ENCODE measurements around a stretch of chr7.

DNA sequence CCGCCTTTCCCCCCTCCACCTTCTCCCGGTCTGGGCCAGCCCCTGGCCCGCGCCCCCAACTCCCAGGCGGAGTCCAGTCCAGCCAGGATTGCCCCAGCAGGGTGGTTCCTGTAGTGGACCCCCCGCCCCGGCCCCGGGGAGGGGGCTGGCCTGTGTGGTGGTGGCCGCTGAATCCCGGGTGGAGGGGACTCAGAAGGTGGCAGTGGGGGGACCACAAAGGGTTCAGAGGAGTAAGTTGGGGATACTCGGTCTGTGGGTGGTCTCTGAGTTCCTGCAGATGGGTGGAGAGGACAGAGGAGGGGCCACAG lies 829 bp downstream of the GTF2IRD1 start:
- PRO-cap: no peak

GRCh38 chr7:74479955-74480827 lies 26.5 kb downstream of the GTF2IRD1 start:
- PRO-cap: unidirectional peak, plus-strand start at chr7:74480566

DNA sequence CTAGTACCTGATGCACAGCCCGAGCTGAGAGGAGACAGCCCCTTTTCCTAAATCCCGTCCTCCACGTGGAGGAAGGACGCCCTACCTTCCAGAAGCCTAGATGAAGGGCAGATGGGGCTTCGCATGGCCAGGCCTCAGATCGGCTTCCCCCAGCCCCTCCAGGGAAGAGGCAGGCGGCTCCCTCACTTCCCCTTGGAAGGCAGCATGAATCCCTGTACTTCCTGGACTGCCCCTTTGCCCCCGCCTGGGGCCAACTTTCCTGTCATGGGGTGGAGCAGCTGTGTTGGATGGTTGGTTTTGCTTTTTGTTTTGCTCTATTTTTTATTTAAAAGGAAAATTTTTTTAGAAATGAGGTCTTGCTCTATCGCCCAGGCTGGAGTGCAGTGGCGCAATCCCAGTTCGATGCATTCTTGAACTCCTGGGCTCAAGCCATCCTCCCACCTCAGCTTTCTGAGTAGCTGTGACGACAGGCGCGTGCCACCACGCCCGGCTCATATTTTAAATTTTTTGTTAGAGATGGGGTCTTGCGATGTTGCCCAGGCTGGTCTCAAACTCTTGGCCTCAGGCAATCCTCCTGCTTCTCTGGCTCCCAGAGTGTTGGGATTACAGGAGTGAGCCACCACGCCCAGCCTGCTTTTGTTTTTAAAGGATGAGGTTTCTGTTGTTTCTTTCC lies 27.3 kb downstream of the GTF2IRD1 start:
- PRO-cap: no peak

- PRO-cap: no peak
Measured at GRCh38 chr7:74606019-74607058, 51.2 kb upstream of the GTF2I start.

- PRO-cap: bidirectional peak, plus-strand start at chr7:74656953, minus-strand start at chr7:74656920; bidirectional peak, plus-strand start at chr7:74657718, minus-strand start at chr7:74657461
Measured at GRCh38 chr7:74656835-74657617, 492 bp upstream of the GTF2I start.

GRCh38 chr7:74704955-74705372 lies 47.4 kb downstream of the GTF2I start:
- PRO-cap: no peak

DNA sequence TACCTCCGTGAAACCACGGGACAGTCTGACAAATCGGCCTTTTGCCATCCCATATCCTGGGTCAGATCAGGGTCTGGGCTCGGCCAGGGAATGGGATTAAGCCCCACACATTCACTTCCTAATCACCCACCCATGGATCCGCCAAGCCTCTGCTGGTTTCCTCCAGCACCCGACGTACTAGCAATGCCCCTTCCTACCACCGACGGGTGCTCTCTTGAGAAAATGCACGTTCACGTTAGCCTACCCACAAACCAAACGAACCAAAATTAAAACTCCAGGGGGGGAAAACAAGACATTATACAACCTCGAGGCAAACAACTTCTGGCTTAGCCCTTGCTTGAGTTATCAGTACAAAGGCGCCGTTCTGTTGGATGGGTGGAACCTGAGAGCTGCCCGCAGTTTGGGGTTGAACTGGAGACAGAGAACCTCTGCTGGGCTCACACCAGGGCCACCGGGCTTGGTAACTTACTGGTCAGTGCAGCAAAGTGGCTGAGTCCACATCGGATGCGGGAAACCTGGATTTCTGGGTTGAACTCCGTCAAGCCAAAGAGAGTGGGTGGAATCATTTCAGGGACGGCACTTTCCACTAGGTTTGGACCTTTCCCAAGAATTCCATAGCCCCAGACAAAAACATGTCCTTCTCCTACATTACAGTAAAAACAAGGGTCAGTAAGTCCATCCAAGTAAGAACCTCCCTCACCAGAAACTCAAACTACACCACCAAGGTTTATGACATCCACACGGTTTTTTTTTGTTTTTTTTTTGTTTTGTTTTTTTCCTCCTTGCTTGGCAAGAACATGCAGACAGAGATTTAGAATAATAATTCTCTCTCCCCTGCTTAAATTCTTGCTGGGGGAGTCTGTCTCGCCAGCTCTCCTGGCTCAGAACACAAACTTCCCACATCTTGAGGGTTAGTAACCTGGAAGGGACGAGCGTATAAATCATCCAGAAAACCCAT lies 17.9 kb downstream of the RCC1L start:
- PRO-cap: bidirectional peak, plus-strand start at position 348 of the sequence, minus-strand start at position 154 of the sequence

GRCh38 chr7:75056530-75056891 lies 17.1 kb downstream of the RCC1L start:
- PRO-cap: no peak

GRCh38 chr7:75058260-75059061 lies 15.1 kb downstream of the RCC1L start:
- PRO-cap: no peak

- PRO-cap: no peak
Measured at GRCh38 chr7:75436886-75438014, 41.8 kb downstream of the TRIM73 start.

- PRO-cap: no peak
Measured at GRCh38 chr7:75514443-75515071, 22.4 kb downstream of the SPDYE5 start.

- PRO-cap: no peak
Measured at GRCh38 chr7:75598937-75599855, 107.1 kb downstream of the SPDYE5 start.

DNA sequence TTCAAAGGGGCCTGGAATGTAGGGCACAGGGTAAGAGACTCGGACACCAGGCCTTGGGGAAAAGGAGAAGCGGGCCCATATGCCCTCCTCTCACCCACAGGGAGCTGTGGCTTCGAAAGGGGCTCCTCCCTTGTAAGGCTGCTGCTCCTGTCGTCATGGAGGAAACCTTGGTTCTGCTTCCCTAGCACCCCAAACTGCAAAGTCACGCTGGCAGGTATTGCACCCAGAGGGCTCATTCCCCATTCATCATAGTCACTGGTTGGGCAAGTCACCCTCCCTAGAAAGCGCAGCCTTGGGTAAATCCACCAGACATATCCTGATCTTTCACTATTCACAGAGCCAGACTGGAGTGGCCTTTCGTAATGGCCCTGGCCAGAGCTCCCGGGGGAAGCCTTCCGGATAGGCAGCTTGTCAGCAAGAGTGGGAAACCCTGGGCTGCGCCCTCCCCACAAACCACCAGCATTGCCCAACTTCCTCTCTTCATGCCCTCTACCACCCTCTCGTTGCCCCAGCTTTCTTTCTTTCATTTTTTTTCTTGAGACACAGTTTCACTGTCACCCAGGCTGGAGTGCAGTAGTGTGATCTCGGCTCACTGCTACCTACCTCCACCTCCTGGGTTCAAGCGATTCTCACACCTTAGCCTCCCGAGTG lies 121.0 kb downstream of the HIP1 start:
- PRO-cap: unidirectional peak, plus-strand start at position 545 of the sequence

- PRO-cap: no peak
Measured at GRCh38 chr7:75671295-75671767, 67.4 kb downstream of the HIP1 start.

DNA sequence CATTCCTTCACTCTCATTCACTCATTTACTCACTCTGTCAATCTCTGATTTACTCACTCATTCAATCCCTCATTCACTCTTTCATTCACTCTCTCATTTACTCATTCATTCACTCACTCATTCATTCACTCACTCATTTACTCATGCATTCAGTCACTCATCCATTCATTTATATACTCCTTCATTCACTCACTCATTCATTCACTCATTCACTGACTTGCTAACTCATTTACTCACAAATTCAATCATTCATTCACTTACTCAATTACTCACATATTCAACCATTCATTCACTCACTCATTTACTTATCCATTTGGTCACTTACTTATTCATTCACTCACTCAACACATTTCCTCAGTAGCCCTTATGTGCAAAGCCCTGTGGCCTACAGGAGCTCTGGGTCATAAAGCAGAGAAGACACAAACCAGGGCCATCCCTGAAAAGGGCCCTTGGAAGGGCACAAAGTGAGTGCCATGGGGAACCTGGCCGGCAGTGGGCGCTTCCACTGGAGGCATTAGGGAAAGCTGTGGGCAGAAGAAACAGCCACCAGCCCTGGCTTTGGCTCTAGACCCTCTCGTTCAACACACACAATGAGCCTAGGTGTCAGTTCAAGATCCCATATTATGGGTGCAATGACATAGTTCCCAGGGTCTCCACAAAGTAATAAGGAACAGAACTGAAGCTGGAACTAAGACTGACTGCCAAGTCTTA lies 25.9 kb downstream of the HIP1 start:
- PRO-cap: no peak

GRCh38 chr7:75942053-75942961 lies 27.4 kb downstream of the POR start:
- PRO-cap: no peak

GRCh38 chr7:75945175-75945759 lies 30.3 kb downstream of the POR start:
- PRO-cap: no peak

DNA sequence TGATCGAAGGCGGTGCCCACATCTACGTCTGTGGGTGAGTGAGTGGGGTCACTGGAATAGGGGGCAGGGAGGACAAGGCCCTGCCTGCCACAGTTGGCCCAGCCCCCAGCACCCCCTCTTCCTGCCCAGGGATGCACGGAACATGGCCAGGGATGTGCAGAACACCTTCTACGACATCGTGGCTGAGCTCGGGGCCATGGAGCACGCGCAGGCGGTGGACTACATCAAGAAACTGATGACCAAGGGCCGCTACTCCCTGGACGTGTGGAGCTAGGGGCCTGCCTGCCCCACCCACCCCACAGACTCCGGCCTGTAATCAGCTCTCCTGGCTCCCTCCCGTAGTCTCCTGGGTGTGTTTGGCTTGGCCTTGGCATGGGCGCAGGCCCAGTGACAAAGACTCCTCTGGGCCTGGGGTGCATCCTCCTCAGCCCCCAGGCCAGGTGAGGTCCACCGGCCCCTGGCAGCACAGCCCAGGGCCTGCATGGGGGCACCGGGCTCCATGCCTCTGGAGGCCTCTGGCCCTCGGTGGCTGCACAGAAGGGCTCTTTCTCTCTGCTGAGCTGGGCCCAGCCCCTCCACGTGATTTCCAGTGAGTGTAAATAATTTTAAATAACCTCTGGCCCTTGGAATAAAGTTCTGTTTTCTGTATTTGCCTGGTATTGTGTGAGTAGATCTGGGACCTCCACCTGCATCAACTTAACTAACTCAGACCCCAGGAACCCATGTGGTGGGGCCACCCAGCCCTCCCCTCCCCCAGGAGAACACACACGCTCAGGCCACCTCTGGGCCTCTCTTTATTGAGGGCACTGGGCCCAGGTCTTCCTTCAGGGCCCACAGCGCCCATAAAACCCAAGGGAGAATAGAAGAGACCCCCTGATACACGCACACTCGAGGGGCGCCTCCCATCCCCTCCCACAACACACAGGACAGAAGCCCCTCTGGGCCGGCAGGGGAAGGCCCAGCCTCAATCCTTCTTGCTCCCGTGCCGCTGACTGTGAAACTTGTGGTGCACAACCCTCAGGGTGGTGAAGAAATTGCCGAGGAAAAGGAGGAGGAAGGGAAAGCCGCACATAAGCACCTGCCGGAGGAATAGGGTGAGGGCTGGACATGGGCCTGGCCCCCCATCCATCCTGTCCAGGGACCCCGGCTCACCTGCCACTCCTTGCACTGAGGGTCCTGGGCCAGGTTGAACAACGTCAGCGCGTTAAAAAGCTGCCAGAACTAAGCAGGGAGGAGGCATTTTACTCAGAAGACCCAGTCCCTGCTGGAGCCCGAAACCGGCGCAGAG lies 7.7 kb downstream of the TMEM120A start:
- PRO-cap: no peak

DNA sequence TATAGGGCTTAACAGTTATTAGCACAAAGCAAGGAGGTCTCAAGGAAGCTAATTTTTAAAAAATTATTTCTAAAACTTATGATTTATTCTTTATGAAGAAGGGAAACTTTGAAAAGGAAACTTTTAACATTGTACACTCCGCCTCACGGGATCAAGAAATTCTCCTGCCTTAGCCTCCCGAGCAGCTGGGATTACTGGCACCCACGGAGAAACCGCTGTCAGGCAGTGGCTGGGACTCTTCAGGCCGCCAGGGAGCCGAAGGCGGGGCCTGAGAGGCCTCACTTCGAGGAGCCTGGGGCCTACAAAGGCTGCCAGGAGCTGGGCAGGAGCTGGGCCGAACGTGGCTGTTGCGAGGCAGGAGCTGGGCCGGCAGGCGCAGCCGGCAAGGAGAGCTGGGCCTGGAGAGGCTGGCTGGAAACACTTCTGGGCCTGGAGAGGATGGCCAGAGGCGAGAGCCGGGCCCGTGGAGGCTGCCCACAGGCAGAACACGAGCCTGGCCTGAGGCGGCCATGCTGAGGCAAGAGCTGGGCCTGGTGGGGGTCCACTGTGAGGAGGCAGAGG lies 23.4 kb downstream of the MDH2 start:
- PRO-cap: no peak

- PRO-cap: unidirectional peak, minus-strand start at chr7:76109080; unidirectional peak, minus-strand start at chr7:76109100
Measured at GRCh38 chr7:76108879-76109344, 61.0 kb downstream of the MDH2 start.